Thyroid gland (tissue), 7 donors: ENCODE measurements around a stretch of chr3.

- PRO-cap, 2 experiments, result no peak in any of the 2 experiments
- RAMPAGE, long total RNA, 5 experiments, result no peak in any of the 5 experiments
These were observed 20.7 kb downstream of the ALCAM start for GRCh38 chr3:105387381-105387838.

DNA sequence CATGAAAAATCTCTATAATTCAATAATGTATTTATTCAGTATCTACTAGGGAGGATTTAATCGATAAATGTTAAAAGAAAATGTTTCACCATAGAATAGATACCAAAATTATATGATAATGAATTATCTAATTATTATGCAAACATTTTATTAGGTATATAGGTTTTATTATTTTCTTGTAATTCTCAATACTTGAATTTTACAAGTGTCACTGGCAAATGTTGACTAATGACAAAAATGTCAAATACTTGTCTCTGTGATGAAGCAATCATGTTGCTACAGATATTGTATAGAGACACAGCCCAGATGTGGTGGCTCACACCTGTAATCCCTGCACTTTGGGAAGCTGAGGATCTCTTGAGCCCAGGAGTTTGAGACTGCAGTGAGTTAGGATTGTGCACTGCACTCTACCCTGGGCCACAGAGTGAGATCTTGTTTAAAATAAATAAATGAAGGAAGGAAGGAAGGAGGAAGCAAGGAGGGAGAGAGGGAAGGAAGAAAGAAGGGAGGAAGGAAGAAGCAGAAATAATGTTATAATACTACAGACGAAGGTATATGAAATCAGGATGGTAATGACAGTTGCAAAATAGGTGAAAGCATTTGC is 71.8 kb downstream of the ALCAM start:
- PRO-cap, 2 experiments, result no peak in any of the 2 experiments
- RAMPAGE, long total RNA, 5 experiments, result no peak in any of the 5 experiments

DNA sequence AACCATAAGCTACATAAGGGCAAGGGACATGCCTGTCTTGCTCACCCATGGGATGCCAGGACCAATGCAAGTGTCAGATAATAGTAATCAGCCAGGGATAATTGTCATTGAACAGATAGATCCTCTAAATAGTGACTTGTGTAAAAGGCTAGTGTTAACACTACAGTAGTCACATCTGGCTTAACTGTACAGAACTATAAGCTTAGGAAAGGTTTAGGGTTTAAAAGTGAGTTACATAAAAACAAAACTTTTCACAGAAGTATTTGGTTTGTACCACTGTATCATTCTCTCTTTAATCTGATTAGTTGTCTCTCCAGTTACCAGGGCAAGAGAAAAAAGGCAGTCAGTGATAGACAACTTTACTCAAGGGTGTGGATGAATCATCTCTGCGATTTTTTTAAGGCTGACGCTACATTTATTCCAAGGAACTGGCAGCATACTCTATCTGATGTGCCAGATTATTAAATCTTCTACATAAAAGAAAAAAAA is 122.0 kb downstream of the CBLB start:
- PRO-cap, 2 experiments, result peak in 1 of 2 experiments; most common minus-strand start position 299 of the sequence (in 1)
- RAMPAGE, long total RNA, 5 experiments, result no peak in any of the 5 experiments

- PRO-cap, 2 experiments, result peak in 1 of 2 experiments; most common minus-strand start chr3:105792283 (in 1)
- RAMPAGE, long total RNA, 5 experiments, result no peak in any of the 5 experiments
These were observed 76.7 kb downstream of the CBLB start for GRCh38 chr3:105792031-105792593.

- PRO-cap, 2 experiments, result no peak in any of the 2 experiments
- RAMPAGE, long total RNA, 5 experiments, result no peak in any of the 5 experiments
These were observed 38.5 kb downstream of the CBLB start for GRCh38 chr3:105830255-105830702.

GRCh38 chr3:105867891-105868672 is 730 bp downstream of the CBLB start:
- PRO-cap, 2 experiments, result peak in 2 of 2 experiments; most common plus-strand start chr3:105868596 (in 2); most common minus-strand start chr3:105868539 (in 2)
- RAMPAGE, long total RNA, 5 experiments, result no peak in any of the 5 experiments

- PRO-cap, 2 experiments, result peak in 1 of 2 experiments; most common plus-strand start chr3:106004258 (in 1)
- RAMPAGE, long total RNA, 5 experiments, result no peak in any of the 5 experiments
These were observed 135.4 kb upstream of the CBLB start for GRCh38 chr3:106004057-106004794.

GRCh38 chr3:107208039-107208673 is 169.1 kb upstream of the CCDC54 start:
- PRO-cap, 2 experiments, result peak in 1 of 2 experiments; most common plus-strand start chr3:107208451 (in 1); most common minus-strand start chr3:107208336 (in 1)
- RAMPAGE, long total RNA, 5 experiments, result no peak in any of the 5 experiments

GRCh38 chr3:107241197-107241843 is 135.9 kb upstream of the CCDC54 start:
- PRO-cap, 2 experiments, result peak in 1 of 2 experiments; most common minus-strand start chr3:107241466 (in 1)
- RAMPAGE, long total RNA, 5 experiments, result no peak in any of the 5 experiments

DNA sequence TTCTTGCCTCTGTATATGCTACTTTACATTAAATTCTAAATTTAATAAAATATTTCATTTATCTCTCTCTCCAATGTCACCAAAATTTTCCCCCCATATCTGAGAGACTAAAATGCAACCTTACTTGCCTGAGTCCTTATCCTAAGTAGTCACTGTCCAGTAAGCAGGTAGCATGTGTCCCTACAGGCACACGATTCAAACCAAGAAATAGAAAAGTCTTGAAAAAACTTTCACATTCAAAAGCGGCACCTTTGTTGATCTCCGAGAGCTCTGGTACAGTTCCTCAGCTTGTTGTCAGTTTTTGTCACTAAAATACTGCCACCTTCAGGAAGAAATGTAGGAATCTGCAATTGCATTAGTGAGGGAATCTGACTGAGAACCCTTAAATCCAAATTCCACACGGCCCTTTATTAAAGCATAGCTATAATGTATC is 43.8 kb downstream of the CCDC54 start:
- PRO-cap, 2 experiments, result peak in 2 of 2 experiments; most common minus-strand start position 275 of the sequence (in 2)
- RAMPAGE, long total RNA, 5 experiments, result start-site peak on the minus strand in 2 of 5 experiments, centred at positions 275 to 286 of the sequence, 7 to 11 reads per replicate

DNA sequence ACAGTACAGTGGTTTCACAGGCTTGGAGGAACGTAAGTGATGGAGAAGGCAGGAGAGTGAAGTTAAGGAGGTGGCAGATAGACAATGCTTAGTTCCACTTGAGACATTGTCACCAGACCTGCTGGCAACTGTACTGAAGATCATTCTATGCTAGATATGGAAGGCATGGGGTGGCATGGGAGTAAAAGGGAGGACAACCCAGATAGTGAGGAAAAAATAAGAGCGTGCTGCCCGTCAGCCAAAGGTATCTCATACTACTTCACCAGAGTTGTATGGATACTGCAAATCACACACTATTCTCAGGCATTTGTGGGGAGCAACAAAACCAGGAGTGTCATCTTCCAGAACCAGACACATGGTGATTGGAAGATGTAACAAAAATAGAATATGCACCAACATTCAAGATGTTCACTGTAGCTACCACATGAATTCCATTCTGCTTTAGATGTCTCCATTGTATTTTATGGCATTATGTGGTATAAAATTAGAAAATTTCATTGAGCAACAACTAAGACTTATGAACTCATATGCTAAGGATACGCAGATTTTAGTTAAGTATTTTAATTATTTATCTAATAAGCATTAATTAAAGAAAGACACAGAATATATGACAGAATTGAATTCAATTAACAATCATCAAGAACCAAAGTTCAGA is 34.9 kb downstream of the CD47 start:
- PRO-cap, 2 experiments, result no peak in any of the 2 experiments
- RAMPAGE, long total RNA, 5 experiments, result no peak in any of the 5 experiments

- PRO-cap, 2 experiments, result peak in 2 of 2 experiments; most common plus-strand start chr3:108137453 (in 1)
- RAMPAGE, long total RNA, 5 experiments, result no peak in any of the 5 experiments
These were observed 46.5 kb upstream of the CD47 start for GRCh38 chr3:108137394-108137739.

DNA sequence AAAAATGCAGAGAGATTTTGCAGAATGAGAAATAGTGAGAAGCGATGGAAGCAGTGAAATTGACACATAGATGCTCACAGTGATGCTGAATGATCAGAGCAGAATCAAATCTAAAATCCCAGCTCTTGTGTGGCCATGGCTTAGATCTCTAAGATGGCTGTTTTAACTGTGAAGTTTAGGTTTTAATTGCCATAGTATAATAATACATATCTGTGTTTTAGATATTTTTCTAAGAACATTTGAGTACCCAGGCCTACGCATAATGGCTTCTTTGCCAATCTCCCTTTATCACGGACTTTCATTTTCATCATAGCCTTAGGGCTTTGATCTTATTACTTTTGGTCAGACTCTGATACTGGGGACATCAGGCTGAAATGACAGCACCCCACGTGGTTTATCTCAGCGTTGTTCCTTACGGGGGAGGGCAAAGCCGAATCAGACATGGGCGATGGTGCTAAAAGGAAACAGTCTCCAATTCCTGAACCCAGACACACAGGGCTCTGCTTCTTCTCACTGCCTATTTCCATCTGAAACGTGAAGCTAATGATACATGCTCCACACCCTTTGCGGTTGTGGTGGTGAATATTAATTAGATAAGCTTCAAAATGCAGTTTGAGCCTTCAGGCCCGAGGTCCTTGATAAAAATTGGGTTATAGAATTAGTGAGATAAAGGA is 59.3 kb upstream of the CD47 start:
- PRO-cap, 2 experiments, result no peak in any of the 2 experiments
- RAMPAGE, long total RNA, 5 experiments, result no peak in any of the 5 experiments

GRCh38 chr3:108166765-108167215 is 55.4 kb downstream of the IFT57 start:
- PRO-cap, 2 experiments, result no peak in any of the 2 experiments
- RAMPAGE, long total RNA, 5 experiments, result no peak in any of the 5 experiments

- PRO-cap, 2 experiments, result no peak in any of the 2 experiments
- RAMPAGE, long total RNA, 5 experiments, result no peak in any of the 5 experiments
These were observed 521 bp upstream of the IFT57 start for GRCh38 chr3:108222755-108223135.

GRCh38 chr3:108389444-108389682 is 93.0 kb downstream of the HHLA2 start:
- PRO-cap, 2 experiments, result no peak in any of the 2 experiments
- RAMPAGE, long total RNA, 5 experiments, result no peak in any of the 5 experiments

- PRO-cap, 2 experiments, result no peak in any of the 2 experiments
- RAMPAGE, long total RNA, 5 experiments, result no peak in any of the 5 experiments
These were observed 33.3 kb downstream of the RETNLB start for GRCh38 chr3:108723880-108724356.

GRCh38 chr3:108756865-108757266 is 344 bp downstream of the RETNLB start:
- PRO-cap, 2 experiments, result no peak in any of the 2 experiments
- RAMPAGE, long total RNA, 5 experiments, result no peak in any of the 5 experiments

DNA sequence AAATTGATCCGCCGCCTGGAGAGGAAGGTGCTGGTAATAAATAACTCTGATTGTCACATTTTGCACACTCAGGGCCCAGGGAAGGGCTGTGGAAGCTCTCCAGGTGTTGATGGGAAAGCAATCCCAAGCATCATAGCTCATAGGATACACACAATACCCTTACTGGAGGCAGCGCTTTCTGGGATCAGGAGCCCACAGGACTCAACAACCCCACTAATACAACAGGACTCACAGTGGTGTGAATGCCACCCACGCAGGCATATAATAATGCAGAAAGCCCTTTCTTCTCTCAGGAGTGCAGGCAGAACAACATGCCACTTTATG is 52.5 kb downstream of the C3orf85 start:
- PRO-cap, 2 experiments, result no peak in any of the 2 experiments
- RAMPAGE, long total RNA, 5 experiments, result no peak in any of the 5 experiments

DNA sequence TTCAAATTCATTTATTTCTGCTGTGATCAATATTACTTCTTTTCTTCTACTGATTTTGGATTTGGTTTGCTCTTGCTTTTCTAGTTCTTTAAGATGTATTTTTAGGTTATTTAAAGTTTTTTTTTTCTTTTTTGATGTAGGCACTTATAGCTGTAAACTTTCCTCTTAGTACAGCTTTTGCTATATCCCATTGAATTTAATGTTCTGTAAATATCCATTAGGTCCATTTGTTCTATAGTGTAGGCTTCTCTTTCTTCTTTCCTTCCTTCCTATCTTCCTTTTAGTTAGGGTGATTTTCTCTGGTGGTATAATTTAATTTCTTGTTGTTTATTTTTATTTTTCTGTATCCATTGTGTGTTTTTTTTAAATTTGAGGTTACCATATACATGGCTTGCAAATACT is 365.1 kb upstream of the NECTIN3 start:
- PRO-cap, 2 experiments, result no peak in any of the 2 experiments
- RAMPAGE, long total RNA, 5 experiments, result no peak in any of the 5 experiments